Type B pancreatic cell (in vitro differentiated cells): Measurements from ENCODE around the gene GALNT2.

DNA sequence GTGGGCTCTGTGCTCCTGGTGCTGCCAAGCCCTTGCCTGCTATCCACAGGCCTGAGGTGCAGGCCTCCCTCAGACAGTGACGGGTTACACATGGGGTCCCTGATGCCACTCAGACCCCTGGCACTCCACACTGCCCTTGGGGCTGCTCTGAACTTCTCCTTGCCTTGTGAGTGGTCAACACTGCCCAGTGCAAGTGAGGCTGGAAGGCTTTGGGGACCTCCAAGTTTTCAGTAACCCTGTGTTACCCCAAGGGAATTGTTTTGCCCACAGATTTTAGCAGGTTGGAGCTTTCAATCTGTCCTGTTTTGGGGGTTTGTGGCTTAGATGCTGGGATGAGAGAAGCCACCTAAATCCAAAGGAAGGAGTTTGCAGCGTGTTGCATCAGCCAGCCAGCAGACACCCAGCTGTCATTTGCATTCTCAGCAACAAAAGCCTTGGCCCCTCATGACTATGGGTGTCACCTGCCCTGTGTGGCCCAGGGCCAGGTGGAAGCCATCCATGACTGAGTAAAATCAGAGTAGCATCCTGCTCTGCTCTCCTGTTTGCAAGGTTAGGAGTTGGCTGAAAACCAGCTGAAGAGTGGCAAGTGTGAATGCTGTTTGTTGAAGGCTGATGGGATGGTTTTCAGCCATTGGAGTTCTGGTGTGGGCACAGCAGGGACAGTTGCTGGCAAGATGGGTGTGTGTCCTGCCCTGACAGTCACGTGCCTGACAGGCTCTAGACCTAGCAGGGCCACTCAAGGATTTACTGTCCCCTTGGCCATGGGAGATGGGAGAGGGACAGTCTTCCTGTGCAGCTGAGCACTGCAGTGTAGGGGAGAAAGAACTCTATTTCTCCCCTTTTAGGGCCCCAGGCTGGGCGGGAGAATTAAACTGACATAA lies 3.3 kb downstream of the RNF187 start:
- PRO-cap = no peak

- PRO-cap = no peak
Measured at GRCh38 chr1:228635239-228635905, 99.9 kb upstream of the RHOU start.

DNA sequence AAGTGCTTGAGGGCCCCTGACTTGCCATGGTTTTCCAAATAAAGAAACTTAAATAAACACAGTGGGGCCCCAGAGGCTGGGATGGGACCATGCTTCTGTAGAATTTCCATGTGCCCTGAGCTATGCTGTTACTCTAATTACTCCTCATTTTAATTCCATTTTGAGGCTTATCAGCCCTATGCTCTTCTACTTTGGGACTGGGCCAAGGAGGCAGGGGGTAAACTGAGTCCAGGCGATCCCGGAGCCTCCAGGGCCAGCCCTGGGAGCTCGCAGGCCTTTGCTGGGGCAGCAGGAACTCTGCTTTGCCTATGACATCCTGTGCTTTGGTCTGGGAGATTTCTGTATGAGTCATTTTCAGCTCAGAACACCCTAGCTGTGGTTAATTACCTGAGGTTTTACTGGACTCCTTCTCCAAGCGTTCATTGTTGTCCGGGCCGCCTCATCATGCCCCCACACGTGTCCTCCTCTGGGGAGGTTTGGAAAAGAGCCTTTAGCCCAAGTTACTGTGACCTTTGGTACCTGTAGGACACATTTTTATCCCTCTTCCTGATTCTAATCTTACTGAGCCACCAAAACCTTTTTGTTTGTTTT lies 95.7 kb downstream of the RHOU start:
- PRO-cap = no peak

GRCh38 chr1:228920422-228920877 lies 185.2 kb downstream of the RHOU start:
- PRO-cap = no peak

GRCh38 chr1:228964044-228965061 lies 229.1 kb downstream of the RHOU start:
- PRO-cap = no peak

DNA sequence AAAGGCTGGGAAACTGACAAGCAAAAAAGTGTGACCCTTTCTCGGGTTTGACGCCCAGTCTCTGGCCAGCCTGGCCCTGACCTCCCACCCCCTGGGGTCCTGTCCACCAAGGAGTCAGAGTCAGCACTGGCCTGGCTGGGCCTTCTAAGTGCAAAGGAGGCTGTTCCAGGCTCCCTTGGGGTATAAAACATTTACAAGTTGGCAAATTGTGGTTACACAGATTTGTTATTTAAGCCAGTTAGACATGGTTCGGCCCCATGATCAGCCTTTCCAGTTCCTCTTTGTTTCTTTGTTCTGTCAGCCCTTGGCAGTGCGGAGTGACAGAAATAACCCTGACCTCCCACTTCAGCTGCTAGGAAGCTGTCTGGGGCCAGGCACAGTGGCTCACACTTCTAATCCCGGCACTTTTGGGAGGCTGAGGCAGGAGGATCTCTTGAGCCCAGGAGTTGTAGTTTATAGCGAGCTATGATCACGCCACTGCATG lies 161.5 kb upstream of the RAB4A start:
- PRO-cap = no peak

DNA sequence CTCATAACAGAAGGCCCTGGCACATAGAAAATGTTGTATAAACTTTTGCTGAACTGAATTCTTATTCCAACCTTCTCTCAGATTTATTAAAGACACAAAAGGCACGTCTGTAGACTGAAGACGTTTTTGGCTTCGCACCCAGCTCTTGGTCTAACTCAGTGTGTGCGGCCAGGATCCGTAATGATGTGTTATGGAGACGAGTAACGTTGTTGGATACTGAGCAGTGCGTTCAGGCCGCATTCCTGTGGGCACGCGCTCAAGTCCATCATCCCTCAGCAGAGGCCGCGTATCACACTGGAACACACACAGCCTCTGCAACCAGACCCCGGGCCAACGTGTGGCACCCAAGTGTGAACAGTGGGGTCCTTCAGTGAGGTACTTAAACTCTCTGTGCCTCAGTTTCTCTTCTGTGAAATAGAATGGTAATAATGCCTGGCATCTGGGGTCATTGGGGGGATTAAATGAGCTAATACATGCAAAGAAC lies 154.7 kb upstream of the RAB4A start:
- PRO-cap = no peak

DNA sequence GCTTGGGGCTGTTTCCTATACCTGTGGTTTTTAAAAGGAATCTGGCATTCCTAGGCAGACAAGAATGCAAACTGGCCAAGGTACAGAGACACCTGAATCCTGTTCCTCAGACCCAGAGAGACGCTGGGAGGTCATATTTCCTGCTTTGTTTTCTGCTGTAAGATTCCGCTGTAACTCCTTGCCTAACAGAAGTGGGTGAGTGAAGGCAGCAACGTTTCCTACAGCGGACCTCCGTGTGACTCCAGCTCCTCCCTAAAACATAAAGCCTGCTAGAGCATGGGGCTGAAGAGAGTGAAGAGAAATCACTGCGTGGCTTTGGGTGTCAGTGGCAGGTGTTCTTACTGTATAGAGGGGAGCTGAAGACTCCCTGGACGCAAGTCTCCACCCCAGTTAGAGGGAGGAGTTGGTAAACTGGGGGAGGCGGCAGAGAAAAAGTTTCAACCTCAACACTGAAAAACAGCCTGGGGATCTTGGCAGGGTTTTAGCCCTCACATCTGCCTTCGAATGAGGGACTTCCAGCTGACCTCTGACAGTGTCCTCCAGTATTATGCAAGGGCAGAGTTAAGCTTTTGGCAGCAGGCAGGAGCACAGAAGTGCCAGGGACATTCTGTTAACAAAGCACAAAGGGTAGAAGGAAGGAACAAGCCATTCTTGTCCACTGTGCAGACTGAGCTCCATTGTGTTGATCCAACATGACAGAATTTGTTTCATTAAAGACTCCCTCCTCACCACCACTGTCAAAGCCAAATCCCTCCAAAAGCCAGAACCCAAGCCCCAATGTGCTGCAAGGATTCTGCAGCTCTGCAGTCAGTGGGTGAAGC lies 41.3 kb upstream of the RAB4A start:
- PRO-cap = bidirectional peak, plus-strand start at position 188 of the sequence, minus-strand start at position 193 of the sequence

DNA sequence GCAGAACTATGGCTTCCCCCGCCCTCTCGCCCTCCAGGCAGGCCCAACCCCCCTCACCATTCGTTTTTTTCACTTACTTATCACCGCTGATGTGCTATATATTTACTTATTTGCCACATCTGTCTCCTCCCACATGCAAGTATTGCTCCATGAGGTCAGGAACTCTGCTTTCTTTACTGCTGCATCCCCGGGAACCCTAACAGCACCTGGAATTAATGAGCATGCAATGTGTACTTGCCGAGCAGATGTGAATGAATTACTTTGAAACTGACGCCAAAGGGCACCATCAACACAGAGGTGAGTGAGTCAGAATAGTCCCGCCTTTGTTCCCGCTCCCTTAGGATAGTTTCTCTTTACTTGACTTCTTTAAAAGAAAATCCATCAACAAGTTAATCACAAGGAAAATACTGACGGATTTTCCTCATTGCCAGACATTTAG lies 17.7 kb upstream of the RAB4A start:
- PRO-cap = no peak

GRCh38 chr1:229270397-229270901 lies 462 bp upstream of the RAB4A start:
- PRO-cap = no peak

DNA sequence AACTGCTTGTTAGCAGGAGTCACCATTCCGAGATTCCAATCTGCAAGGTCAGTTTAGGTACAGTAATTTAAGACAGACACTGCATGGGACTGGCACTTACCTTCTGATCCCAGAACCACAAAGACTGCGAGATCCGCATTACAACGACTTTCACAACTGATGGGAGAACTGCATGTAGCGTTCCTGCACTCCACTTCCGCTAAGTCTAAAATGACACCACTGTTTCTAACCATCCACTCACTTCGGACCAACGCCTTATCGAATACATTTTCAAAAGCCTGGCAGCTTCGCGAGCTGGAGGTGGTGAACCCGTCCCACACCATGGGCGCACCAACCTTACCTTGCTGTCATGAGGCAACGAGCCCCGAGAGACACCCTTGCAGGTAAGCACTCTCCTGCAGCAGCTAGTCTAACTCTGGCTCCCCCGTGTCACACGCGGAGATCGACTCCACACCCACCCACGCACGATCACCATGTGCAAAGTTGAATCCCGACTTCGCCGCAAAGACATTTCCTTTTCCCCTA lies 903 bp downstream of the TAF5L start:
- PRO-cap = no peak

DNA sequence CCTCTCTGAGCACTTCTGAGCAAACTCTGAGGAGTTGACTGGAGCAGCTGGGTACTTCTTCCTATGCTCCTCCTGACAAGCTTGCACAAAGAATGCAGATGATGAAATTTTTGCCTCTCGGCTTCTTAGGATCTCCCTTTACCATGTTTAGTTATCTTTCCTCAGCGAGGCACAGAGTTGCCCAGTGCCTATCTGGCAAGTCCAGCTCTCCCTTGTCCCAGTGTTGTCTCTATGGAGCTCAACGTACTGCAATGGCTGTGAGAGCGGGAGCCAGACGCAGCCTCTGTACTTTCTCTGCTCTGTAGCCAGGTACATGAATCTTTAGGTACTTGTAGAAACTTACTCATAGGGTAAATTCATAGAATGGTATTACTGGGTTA lies 79.7 kb downstream of the URB2 start:
- PRO-cap = no peak

GRCh38 chr1:229843858-229844275 lies 217.8 kb downstream of the URB2 start:
- PRO-cap = no peak

- PRO-cap = bidirectional peak, plus-strand start at chr1:230067270, minus-strand start at chr1:230067072
Measured at GRCh38 chr1:230066323-230067431, at the start of gene GALNT2. Gene GALNT2 (plus strand): TSS chr1:230067238.

DNA sequence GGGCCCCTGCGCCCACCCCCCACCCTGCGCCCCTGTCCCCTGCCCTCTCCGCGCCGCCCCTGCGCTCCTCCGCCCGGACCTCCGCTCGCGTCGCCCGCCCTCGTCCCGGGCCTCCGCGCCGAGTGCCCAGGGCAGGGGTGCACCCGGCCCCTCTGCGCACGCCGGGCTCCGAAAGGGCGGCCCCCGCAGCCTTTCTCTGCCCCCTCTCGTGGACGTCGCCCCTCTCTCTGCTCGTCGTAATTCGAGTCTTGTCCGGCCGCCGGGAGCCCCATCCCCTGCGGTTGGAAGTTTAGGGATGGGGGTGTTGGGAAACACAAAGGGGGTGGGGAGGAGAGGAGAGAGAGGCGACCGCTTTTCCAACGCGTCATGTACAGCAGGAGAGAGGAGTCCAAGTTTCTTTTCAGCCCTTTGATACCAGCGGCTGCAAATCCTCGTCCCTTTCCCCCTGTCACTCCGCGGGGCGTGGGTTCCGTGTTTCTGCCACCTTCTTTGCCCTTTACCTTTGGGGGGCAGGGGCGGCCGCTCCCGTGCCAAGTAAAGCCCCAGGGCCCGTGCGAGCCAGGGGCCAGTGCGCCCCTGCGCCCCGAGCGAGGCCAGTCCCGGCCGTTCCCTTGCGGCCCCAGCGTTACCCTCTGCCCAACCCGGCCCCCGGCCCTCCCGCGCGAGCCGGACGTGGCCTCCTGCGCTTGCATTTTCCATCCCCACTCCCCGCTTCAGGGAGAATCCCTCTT lies 559 bp downstream of the GALNT2 start:
- PRO-cap = unidirectional peak, minus-strand start at position 124 of the sequence

DNA sequence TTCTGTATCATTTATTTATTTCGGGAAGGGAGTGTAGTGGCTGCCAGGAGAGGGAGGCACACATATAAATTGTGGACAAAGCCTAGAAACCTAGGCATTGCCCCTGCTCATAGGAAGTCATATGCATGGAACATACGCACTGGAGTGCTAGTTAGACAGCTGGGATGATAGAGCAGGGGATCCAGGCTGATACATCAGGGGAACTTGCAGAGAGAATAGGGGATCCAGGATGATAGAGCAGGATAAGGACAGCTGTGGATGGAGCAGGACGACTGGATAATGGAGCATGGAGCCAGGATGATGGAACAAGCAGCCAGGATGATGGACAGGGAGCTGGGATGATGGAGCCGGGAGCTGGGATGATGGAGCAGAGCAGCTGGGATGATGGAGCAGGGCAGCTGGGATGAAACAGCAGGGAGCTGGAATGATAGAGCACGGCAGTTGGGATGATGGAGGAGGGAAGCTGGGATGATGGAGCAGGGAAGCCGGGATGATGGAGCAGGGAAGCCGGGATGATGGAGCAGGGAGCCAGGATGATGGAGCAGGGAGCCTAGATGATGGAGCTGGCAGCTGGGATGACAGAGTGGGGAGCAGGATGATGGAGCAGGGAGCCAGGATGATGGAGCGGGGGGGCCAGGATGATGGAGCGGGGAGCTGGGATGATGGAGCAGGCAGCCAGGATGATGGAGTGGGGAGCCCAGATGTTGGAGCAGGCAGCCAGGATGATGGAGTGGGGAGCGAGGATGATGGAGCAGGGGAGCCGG lies 15.7 kb downstream of the GALNT2 start:
- PRO-cap = no peak

DNA sequence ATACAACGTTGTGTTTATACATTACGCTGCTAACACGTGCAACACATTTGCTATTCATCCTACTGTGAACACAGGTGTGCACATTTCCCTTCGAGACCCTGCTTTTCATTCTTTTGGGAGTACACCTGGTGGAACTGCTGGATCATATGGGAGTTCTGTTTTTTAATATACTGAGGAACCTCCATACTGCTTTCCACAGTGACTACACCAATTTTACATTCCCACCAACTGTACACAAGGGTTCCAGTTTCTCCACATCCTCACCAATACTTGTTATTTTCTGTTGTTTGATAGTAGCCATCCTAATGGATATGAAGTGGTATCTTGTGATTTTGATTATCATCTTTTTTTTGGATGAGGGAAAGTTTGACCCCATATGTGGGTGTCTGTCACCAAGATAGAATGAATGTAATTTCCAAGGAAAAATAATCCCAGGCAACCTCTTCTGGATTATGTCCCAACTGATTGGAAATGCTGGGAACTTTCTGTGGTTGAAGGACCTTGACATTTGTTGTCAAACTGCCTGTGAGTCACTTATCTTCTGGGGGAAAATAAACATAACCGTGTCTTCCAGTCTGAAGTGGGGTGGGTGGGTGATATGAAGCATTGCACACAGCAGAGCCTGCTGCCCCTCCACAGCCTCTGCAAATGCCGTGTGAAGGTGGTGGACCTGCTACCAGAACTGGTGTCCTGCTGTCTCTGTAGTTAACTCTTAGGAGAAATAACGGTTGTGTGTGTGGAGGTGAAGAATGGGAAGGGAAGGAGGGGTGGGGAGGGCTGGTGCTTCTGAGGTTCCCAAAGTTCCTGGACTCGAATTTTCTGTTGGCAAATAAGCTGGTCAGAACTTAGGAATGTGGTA lies 23.0 kb downstream of the GALNT2 start:
- PRO-cap = no peak

DNA sequence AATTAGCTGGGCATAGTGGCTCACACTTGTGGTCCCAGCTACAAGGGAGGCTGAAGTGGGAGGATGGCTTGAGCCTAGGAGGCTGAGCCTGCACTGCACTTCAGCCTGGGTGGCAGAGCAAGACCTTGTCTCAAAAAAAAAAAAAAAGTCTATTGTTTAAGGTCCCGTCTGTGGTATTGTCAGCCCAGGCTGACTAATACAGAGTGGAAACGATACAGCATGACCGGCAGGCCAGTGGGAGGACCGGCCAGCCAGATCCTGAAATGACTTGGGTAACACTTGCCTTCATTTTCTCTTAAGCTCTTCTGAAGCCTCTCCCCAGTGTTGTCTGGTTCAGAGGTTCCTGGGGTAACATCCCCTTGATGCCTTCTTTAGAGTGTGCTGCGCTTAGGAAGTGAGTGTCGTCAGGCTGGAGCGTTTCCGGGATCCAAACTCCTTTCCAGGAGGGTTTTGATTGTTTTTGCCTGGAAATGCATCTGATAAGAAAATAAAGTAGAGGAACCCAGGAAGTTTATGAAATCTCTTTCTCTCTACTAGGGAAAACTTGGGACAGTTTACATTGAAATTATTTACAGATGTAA lies 142.7 kb downstream of the GALNT2 start:
- PRO-cap = no peak

GRCh38 chr1:230572015-230572462 lies 70.2 kb upstream of the COG2 start:
- PRO-cap = no peak

DNA sequence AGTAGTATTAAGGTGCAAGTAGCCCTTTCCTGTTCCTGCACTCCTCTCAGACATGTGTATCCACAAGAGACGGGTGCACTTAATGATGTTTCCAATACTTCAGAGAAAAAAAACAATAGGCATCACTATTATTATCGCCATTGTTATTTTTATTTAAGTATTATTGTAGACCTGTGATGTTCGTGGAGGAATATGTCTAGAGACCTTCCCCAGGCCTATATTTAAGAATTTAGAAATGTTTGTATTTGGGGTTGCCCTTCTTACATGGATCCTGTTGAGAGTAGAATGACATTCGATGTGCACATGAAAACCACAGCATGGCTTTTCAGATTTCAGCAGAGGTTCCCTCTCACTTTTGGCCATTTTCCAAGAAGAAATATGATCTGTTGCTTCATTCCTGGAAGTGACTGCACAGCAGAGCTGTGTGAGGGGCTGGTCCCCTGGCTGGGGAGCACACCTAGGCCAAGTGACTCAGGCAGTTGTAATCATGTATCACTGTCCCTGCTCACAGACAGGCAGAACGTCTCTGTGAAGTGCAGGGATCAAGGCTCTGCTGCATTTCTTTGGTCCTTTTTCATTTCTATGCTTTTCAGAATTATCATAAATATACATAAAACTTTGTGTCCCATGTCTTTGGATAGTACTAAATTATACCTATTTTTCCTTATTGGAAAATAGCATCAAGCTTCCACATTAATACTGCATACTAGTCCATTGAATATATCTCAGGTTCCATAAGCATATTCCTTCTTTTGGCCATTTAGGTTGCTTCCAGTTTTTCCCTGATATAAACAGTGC lies 32.3 kb downstream of the AGT start:
- PRO-cap = no peak